ENCODE results near the genes MLNR, SPRYD7 and RNASEH2B.

GRCh38 chr13:49219794-49220982 is at the start of gene MLNR:
Gene MLNR, plus strand, starts transcription at chr13:49220338.
- RAMPAGE, long total RNA, result no peak
- RRBS, result 11% methylated on average over 29 of the region's 142 CpGs

GRCh38 chr13:49625374-49626160 is 2.7 kb upstream of the ARL11 start:
- RAMPAGE, long total RNA, result no peak
- RRBS, result no CpG with 5 or more reads among the region's 13 CpGs

DNA sequence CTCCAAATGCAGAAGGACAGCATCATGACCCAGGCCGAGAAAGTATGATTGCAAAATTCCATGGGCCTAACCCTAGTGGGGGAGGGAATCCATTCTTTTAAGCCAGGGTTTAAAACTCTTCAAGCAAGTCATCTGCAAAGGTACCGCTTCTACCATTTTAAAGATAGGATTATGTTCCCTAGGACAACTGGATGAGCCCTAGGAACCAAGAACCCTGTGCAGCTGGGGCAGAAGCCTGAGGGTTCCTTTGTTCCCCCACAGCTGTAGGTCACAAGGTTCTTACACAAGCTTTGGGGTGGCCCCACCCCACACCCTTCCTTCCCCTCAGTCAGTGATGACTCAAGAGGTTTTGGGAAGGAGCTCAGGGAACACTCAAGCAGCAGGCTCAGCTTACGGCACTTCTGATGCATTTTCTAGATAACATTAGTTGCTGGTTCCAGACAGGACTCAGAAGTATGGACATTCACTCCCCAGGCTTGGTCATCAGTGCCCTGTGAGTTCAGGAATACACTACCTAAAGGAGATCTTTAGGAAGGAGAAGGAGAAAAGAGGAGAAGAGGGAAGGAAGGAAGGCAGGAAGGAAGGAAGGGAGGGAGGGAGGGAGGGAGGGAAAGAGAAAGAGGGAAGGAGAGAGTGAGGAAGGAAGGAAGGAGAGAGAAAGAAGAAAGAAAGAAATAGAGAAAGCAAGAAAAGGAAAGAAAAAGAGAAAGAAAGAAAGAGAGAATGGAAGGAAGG is 13.7 kb downstream of the ARL11 start:
- RAMPAGE, long total RNA, result no peak
- RRBS, result no CpG with 5 or more reads among the region's 3 CpGs

DNA sequence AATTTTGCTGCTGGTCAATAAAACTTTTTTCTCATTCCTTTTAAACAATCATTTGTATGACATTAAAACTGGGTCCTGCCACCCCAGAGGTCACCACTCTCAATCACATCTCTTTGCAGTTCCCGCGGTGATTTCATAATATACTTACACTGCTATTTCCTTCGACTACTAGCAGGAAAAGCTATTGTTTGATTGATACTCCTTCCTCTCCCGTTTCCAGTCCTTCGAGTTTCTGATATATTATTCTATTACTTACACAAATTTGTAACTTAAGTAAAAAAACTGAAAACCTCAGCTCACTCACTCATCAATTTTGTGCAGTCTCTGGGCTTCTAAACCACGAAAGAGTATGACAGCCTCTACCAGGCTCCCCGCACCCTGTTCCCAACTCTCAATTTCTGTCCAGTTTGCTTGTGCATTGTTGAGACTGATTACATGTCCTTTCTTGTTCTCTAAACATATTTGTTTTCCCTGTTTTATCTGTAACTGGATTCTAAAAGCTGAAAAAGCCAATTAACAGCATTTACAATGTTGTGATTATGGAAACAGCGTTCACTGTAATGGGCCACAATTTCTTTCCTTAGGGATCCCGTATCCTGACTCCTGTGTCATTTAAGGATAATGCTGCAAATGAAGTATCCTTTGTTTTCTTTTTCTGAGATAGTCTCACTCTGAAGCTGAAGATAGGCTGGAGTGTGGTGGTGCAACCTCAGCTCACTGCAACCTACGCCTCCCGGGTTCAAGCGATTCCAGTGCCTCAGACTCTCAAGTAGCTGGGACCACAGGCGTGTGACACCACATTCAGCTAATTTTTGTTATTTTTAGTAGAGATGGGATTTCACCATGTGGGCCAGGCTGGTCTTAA is 20.6 kb downstream of the EBPL start:
- RAMPAGE, long total RNA, result no peak
- RRBS, result no CpG with 5 or more reads among the region's 13 CpGs

DNA sequence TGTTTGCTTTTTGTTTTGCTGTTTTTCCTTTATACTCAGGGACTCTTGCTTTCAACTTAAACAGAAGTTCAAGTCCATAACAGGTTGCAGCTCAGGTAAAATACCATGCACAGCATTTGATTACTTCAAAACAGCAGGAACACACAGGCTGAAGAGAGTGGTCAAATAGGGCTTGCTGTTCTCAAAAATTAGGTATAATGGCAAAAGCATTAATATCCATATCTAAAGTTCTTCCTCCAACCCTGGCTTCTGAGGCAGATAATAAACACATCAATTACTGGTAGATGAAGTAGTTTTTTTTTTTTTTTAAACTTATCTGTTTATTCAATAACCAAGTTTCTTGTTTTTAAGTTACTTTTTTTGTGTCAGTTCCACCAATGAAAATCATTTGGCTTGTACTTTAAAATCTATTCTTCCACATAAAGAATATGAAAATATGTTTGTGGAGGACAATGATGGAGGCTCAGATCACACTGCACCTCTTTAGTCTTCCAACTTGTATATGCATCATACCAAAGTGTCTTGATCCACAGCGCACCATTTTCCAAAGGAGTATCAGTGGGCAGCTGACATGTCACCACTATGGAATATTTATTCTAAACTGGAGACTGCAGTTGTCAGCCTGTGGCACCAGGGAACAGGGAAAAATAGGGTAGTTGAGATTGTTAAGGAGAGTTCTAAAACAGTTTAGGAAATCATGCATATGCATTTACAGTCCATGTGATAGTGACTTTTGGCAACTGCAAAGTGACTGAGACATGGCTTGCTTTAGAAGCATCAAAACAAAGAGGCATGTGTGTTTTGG is 9.8 kb upstream of the EBPL start:
- RAMPAGE, long total RNA, result no peak
- RRBS, result no CpG with 5 or more reads among the region's 1 CpG

DNA sequence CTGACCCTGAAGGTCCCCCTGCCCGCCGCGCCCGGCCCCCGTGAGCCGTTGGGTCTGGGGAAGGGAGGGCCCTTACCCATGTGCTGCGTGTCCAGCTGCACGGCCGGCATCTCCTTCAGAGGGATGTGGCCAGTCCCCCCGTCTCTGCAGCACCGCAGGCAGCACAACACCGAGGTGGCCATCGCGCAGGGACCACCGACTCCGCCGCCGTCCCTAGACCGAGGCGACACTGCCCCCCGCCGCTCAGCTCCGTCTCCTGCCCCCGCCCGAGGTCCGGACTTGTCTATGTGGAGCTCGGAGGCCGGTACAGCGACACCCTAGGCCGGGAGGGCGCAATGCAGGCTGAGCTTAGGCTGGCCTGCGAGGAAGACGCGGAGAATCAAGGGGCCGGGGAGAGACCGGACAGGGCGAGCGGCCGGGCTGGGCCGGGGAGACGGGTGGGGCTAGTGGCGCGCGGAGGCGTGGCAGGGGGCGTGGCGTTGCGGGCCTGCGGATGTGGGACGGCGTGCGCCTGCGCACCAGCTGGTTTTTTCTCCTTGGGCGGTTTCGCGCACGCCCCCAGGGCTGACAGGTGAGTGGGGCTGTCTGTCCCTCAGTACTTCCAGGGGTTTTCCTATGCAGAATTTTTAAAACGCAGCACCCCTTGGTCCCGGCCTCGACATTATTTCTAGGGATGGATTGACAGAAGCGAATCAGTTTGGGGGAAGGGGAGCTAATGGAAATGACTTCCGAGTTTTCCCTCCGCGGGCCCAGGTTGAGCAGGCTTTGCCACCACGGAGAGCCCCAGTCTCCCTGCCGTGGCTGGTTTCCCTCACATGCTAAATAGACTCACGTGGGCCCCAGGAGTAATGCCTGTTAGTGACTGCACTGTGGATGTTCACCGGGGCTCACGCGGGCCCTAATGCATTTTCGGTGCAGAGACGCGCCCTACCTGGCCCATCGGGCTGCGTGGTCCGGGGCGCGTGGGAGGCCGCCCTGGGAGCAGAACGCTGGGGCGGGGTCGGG is at the start of gene SPRYD7:
Gene SPRYD7, minus strand, starts transcription at position 287 of the 1,005 bp plus-strand sequence.
- RAMPAGE, long total RNA, result start-site peak on the minus strand centred at position 262 of the sequence, 57 bp wide, 452 and 156 reads in 2 replicates
- RRBS, result 1% methylated on average over 24 of the region's 82 CpGs

DNA sequence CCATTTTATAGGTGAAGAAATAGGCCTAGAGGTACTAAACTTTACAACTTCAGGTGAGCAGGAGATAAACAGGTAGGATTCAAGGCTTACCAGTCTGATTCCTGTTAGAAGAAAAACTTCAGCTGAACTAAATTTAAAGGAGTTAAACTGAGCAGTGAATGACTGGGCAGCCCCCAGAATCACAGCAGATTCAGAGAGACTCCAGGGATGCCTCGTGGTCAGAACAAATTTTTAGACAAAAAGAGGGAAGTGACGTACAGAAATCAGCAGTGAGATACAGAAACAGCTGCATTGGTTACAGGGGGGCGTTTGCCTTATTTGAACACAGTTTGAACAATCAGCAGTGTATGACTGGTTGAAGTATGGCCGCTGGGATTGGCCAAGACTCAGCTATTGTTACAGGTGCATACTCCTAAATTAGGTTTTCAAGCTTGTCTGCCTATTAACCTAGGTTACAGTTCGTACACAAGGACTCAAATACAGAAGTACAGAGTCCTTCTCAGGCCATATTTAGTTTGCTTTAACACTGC is 2.1 kb upstream of the SPRYD7 start:
- RAMPAGE, long total RNA, result no peak
- RRBS, result no CpG with 5 or more reads among the region's 5 CpGs

DNA sequence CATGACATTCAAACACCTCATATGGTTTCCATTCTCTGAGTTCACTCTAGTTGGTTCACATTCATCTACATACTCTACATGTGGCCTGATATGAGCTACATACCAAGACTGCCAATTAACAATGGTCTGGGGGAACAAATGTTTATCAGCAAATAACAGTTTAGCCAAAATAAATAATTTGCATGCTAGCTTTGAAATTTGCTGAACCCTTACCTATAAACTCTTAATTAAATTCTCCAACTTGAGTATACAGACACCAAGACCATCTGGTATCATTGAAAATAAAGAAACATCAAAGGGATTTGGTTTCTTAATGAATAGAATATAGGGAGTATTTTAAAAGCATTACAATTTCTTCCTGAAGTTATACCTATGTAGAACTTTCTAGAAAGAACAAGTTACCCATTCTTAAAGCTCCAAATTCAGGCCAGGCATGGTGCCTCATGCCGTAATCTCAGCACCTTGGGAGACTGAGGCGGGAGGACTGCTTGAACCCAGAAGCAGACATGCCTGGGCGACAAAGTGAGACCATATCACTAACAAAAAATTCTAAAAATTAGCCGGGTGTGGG is 22.8 kb downstream of the KCNRG start:
- RAMPAGE, long total RNA, result no peak
- RRBS, result no CpG with 5 or more reads among the region's 4 CpGs

DNA sequence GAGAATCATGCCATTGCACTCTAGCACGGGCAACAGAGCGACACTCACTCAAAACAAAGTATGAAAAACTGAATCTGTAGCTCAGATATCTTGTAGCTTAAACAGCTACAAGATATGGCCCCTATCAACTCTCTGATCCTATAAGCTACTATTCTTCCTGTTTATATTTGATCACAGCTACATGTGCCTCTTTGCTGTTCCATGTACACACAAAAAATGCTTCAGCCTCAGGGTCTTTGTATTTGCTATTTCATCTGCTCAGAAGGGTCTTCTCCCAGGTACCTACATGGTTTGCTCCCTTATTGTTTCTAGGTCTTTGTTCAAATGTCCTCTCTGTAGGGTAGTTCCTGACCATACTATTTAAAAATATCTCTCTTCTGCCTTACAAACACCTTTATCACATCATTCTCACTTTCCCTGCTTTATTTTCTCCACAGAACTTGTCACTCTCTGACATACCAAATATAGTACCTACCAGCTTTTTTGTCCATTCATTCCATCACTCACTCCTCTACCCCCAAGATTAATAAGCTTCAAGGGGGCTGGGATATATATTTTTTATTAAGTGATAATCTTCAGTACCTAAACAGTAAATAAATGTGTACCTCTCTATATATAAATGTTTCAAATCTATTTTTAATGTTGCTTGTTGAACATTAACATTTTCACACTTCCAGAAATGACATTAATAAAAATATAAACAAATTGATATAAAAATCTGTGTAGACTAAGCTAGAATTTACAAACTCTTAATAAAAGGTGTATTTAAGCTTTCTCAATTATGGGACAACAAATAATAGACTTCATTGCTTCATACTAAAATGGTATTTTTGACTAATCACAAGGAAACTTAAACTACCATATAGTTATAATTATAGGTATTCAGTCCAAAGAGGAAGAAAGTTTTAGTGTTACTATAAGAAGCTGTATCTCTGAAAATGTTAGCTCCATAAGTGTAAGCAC is 27.9 kb downstream of the KCNRG start:
- RAMPAGE, long total RNA, result no peak
- RRBS, result no CpG with 5 or more reads among the region's 2 CpGs

DNA sequence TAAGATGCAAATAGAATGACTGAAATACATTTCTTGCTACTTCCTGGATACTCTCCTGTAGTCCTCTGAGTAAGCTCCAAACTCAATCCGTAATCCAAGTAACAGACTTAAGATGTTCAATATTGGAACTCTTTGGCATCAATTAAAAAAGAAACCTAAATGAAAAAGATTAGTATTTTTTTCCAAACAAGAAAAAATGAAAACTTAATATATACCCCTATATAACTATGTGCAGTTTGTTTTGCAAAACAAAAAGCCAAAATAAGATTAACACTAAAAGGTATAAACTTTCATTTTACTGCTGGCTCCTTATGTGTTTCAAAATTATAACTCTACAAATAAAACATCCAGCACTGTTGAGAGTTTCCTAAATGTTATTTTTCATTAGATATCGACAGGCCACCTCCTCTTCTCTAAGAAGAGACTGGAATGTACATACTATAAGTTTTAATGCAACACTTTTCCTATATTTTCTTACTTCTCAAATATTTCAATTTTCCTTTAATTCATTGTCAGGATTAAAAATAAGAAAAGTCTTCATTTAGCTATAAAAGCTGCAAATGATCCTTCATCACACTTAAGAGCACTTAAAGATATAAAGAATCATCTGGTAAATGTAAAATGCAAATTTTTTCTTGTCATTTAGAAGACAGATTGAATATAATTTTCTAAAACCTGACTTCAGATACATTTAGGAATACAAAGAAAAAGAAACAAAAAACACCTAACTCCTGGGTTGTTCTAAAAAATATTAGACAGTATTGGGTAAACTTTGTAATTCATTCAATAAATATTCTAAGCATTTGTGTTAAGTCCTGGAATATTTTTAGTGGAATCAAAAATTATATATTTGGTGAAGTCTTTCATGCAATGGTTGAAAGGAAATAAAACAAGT is 30.1 kb downstream of the KCNRG start:
- RAMPAGE, long total RNA, result no peak
- RRBS, result no CpG with 5 or more reads among the region's 2 CpGs

DNA sequence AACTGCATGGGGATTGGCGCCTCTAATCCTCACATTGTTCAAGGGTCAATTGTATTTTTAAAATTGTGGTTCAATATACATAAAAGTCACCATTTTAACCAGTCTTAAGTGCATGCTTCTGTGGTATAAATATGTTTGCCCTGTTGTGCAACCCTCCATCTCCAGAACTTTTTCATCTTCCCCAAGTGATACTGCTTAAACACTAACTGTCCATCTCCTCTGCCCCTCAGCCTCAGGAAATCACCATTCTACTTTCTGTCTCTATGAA is 38.0 kb downstream of the KCNRG start:
- RAMPAGE, long total RNA, result no peak
- RRBS, result no CpG with 5 or more reads among the region's 1 CpG

- RAMPAGE, long total RNA, result no peak
- RRBS, result no CpG with 5 or more reads among the region's 18 CpGs
These were observed 113.2 kb downstream of the KCNRG start for GRCh38 chr13:50128349-50128962.

- RAMPAGE, long total RNA, result no peak
- RRBS, result no CpG with 5 or more reads among the region's 7 CpGs
These were observed 125.5 kb downstream of the KCNRG start for GRCh38 chr13:50140752-50141078.

GRCh38 chr13:50512632-50512936 is 330.9 kb downstream of the DLEU7 start:
- RAMPAGE, long total RNA, result no peak
- RRBS, result no CpG with 5 or more reads among the region's 5 CpGs

DNA sequence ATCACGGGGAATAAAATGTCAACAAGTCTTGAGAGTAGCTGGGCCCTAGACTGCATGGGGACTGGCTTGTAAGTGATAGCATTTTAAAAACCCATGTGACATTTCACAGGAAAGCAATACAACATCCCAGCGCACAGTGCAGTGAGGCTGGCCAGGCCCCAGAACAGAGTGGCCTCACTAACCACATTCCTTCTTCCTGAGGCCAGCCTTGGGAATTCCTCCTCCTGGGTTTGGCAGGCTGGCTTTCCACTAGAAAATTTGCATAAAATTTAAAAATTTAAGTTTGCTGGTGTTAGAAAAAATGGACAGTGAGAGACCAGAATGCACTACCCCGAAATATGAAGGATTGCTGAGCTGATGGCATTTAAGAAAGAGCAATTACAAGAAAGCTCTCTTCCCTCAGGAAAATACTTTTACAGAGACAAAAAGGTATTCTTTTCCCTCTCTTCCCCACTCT is 149.6 kb downstream of the DLEU7 start:
- RAMPAGE, long total RNA, result no peak
- RRBS, result no CpG with 5 or more reads among the region's 3 CpGs

DNA sequence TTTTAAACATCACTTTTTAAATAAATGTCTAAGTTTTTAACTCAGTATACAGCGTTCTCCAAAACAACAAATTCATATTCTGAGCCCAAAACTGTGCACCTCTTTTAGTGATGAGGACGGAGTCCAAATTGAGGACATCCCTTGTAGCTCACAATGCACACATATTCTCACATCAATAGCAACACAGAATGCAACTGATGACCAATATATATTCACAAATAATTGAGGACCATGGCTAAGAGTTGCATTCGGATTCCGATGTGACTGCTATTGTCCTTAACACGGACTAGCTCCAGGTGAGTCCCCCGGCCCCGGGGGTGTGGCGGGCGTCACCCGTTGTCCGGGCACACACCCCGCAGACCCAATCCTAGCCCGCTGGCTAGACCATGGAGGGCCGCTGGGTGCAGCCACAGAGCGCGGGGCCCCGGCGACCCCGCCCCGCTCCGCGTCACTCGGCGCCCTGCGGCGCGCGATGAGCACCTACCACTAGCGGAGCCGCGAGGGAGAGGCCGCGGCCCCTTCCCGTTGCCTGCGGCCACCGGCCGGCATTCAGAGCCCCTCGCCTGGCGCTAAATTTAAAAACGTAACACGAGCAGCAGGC is at the start of gene RNASEH2B:
Gene RNASEH2B, plus strand, starts transcription at position 486 of the 601 bp plus-strand sequence.
- RAMPAGE, long total RNA, result no peak
- RRBS, result 1% methylated on average over 10 of the region's 41 CpGs

DNA sequence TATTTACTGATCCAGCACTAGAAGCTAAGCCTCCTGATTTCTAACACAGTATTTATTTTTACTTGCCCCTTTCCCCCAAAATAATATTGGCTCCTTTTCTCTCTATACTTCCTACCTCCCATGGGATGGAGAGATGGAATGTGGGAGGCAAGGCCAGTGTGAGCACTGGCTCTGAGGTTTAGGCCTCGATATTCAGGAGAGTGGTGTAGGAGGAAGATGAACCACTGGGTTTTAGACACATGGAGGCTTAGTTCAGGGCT is 30.8 kb downstream of the RNASEH2B start:
- RAMPAGE, long total RNA, result no peak
- RRBS, result no CpG with 5 or more reads among the region's 1 CpG

GRCh38 chr13:51453953-51454564 is 1.2 kb upstream of the INTS6 start:
- RAMPAGE, long total RNA, result no peak
- RRBS, result no CpG with 5 or more reads among the region's 13 CpGs

- RAMPAGE, long total RNA, result no peak
- RRBS, result no CpG with 5 or more reads among the region's 6 CpGs
These were observed 24.3 kb upstream of the INTS6 start for GRCh38 chr13:51477009-51477663.

DNA sequence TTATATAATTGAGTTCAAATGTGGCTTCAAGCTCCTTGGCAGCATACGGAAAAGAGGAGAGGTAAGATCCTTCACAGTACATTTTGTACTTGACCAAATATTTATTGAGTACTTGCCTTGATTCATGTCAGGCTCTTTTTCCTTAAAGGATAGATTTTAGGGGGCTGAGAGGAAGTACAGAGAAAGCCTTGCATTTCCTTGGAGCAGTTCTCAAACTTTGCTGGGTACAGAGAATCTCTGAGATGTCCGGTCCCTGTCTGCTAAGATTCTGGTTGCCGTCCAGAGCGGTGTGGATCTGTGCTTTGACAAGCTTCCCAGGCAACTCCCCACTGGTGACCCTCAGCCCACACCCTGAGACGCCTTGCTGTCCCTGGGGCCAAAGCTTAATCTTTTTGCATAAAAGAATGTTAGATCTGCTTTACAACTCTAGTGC is 64.4 kb downstream of the DHRS12 start:
- RAMPAGE, long total RNA, result no peak
- RRBS, result no CpG with 5 or more reads among the region's 5 CpGs